Measurements from ENCODE around the gene ZNF483.

DNA sequence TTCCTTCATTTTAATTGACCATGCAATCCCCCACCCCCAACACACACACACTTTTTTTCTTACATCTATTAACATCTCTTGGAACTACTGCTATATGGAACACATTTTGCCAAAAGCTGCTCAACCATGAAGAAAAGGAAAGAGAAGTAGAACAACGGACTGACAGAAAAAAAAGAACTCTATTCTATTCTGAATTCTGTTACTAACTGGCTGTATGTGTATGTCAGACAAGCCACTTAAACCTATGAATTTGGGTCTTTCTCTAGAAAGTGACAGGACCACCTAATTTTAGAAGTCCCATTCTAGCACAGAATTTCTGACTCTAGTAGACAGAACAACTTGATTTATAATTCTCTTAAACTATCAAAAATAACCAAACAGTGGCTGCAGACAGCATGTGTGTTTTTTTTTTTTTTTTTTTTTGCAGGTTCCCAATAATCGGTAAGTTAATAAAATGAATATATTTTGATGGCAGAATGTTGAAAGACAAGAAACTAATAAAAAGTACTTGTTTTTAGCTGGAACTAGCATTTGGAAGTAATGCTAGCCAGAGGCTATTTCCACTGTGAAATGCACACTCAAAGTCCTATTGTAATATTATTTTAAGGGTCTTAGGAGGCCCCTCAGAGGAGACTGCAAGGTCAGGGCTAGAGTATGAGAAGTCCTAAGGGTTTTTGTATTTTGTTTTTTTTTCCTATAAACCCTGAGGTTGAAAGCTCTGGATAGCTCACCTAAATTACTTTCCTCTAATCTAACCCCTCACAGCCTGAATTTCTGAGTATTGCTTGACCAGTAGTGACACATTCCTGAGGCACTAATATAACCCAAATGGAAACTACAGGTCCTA lies 3.2 kb upstream of the CTNNAL1 start:
- PRO-cap = no peak

GRCh38 chr9:109019321-109020418 lies 6.4 kb upstream of the CTNNAL1 start:
- PRO-cap = no peak

- PRO-cap = no peak
Measured at GRCh38 chr9:109255423-109256342, 65.2 kb downstream of the EPB41L4B start.

- PRO-cap = no peak
Measured at GRCh38 chr9:109297791-109298276, 23.0 kb downstream of the EPB41L4B start.

GRCh38 chr9:109316189-109316751 lies 4.6 kb downstream of the EPB41L4B start:
- PRO-cap = bidirectional peak, plus-strand start at chr9:109316494, minus-strand start at chr9:109316330

GRCh38 chr9:109479194-109479447 lies 19.0 kb downstream of the PTPN3 start:
- PRO-cap = no peak

DNA sequence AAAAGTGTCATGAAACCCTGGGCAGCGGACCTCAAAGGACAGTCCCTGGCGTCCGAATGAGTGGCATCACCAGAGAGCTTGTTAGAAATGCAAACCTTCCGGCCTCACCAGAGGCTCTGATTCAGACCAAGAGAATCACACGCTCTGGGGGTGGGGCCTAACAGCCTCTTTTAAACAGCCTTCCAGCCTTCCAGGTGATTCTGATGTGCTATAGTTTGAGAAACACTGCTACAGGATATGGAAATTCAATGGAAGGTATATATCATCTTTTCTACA lies 10.8 kb downstream of the PTPN3 start:
- PRO-cap = no peak

GRCh38 chr9:109506017-109506529 lies 8.0 kb upstream of the PTPN3 start:
- PRO-cap = no peak

DNA sequence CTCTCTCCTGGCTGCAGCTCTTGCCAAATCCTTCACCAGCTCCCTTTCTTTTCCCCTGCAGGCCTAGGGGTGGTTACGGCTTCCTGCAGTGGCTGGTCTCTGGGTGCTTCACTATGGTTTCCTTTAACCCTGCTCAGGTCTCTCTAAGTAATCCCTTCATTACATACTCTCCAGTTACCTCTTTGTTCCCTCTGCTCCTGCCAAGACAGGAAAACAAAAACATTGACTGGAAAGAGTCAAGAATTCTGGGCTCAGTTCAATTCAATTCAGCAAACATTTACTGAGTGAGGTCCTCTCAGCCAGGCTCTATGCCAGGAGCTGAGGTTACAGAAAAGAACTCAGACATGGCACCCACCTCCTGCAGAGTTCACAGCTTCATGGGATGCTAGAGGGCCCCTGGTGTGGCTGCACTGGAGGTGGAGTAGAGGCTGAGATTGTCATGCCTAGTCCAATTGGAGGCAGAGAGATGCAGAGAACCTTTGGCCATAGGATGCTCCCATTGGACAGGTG lies 19.9 kb upstream of the PTPN3 start:
- PRO-cap = no peak

GRCh38 chr9:109736691-109737026 lies 43.3 kb upstream of the PALM2AKAP2 start:
- PRO-cap = no peak

- PRO-cap = no peak
Measured at GRCh38 chr9:109794573-109795097, 14.6 kb downstream of the PALM2AKAP2 start.

GRCh38 chr9:109910987-109911500 lies 131.0 kb downstream of the PALM2AKAP2 start:
- PRO-cap = no peak

GRCh38 chr9:110148174-110148728 lies 59.7 kb downstream of the C9orf152 start:
- PRO-cap = no peak

GRCh38 chr9:110189000-110189506 lies 18.9 kb downstream of the C9orf152 start:
- PRO-cap = no peak

- PRO-cap = no peak
Measured at GRCh38 chr9:110214105-110214505, 6.1 kb upstream of the C9orf152 start.

GRCh38 chr9:110303035-110303631 lies 34.5 kb downstream of the TXNDC8 start:
- PRO-cap = no peak

GRCh38 chr9:111451555-111451921 lies 32.6 kb downstream of the ECPAS start:
- PRO-cap = no peak

GRCh38 chr9:111516001-111516624 lies 8.9 kb upstream of the ZNF483 start:
- PRO-cap = no peak

- PRO-cap = no peak
Measured at GRCh38 chr9:111524675-111525822, at the start of gene ZNF483. Gene ZNF483, plus strand, starts transcription at chr9:111525179.

DNA sequence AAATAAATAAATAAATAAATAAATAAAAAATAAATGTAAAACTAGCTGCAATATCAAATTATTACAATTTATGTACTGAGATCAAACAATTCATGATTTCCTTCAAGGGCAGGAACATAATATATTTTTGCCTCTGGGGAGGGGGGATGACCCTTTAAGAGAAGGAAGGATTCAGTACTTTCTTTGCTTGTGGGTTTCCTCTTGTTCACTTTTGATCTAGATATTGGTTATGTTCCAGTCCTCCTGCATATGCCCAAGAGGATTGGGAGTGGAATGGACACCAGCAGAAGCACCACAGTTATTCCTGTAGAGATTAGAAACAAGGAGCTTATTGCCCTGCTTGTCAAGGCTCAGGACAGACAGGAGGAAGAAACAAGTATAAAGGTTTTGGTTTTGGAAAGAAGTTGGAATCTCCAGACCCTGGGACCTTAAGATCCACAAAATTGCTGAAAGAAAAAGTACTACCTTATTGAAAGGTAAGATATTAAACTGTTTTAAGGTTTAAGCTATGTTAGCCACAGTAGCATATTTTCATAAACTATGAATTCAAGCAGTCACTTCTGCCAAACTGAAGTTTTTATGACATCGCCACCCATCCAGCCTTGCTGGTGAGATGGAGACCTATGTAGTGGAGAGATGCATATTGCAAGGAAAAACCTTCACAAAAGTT lies 11.6 kb downstream of the DNAJC25 start:
- PRO-cap = no peak